OCI-LY7 (cell line): ENCODE data around the gene KLB.

GRCh38 chr4:39314176-39315096, 51.7 kb downstream of the RFC1 start:
- PRO-cap: no peak
- RAMPAGE, long total RNA: no peak

GRCh38 chr4:39367072-39367651, 1.0 kb upstream of the RFC1 start:
- PRO-cap: no peak
- RAMPAGE, long total RNA: no peak

- PRO-cap: no peak
- RAMPAGE, long total RNA: no peak
Measured at GRCh38 chr4:39406588-39407647, at the start of gene KLB. Gene KLB, plus strand, starts transcription at chr4:39406930.

- PRO-cap: no peak
- RAMPAGE, long total RNA: no peak
Measured at GRCh38 chr4:39452881-39453861, 5.6 kb downstream of the RPL9 start.

GRCh38 chr4:39614623-39615153, 24.0 kb downstream of the SMIM14 start:
- PRO-cap: no peak
- RAMPAGE, long total RNA: no peak

DNA sequence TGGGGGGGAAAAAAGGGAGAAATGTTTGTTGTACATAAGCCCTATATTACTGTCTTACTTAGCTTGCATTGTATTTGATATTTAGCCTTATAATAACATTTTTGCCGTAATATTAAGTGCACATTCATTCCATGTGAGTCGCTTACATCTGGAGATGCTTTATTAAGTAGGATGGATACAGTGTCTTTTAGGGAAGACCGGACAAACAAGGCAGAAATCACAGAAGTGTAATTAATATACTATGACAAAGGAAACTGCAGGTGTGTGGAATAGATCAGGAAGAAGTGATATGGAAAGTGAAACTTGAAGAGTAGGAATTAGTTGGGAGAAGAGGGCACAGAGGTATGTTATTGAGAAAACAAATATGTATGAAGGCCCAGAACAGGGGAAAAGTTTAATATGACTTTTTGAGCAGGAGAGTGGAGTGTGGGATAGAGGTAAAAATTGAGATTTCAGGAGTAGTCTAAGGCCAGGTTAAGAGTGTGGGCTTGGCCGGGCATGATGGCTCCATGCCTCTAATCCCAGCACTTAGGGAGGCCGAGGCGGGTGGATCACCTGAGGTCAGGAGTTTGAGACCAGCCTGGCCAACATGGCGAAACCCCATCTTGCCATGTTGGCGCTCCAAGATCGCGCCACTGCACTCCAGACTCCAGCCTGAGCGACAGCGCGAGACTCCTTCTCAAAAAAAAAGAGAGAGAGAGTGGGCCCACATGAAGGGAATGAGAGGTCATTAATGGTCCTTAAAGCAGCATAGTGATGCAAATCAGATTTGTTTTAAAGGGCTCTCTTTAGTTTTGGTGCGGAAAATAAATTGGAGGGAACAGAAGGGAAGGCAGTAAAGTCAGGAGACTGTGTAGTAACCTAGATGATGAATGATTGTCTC, 55.7 kb downstream of the UBE2K start:
- PRO-cap: no peak
- RAMPAGE, long total RNA: no peak

- PRO-cap: no peak
- RAMPAGE, long total RNA: no peak
Measured at GRCh38 chr4:39837661-39838321, 139.9 kb downstream of the UBE2K start.

GRCh38 chr4:39946176-39946713, 31.5 kb downstream of the PDS5A start:
- PRO-cap: no peak
- RAMPAGE, long total RNA: no peak

GRCh38 chr4:40185687-40186577, 10.9 kb upstream of the RHOH start:
- PRO-cap: unidirectional peak, minus-strand start at chr4:40185911
- RAMPAGE, long total RNA: no peak

DNA sequence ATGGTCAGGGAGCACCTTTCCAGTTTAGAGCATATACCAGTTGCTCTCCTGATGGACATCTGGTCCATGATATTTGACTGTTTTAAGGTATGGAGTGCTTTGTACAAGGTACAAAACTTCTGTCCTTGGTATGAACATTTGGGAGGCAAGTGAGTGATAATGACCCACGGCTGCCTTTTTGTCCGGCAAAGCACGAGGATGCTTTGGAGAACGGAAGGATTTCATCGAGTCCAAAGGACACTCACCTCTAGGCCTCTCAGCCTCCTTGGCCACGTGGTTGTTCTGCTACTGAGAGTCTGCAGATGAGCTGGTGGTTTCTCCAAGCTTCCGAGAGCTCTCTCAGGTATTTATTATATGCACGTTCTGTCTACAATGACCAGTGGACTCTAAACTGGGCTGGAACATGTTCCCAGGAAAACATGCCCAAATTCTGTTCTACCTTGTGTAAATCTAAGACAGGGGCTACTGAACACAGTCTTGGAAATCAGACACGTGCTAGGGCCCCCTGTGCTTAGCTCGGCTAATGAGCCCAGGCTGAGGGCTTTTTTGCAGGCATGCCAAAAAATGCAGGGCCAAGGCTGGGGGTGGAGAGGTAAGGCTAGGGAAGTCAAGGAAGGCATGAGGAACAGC, 21.2 kb downstream of the RHOH start:
- PRO-cap: no peak
- RAMPAGE, long total RNA: no peak

DNA sequence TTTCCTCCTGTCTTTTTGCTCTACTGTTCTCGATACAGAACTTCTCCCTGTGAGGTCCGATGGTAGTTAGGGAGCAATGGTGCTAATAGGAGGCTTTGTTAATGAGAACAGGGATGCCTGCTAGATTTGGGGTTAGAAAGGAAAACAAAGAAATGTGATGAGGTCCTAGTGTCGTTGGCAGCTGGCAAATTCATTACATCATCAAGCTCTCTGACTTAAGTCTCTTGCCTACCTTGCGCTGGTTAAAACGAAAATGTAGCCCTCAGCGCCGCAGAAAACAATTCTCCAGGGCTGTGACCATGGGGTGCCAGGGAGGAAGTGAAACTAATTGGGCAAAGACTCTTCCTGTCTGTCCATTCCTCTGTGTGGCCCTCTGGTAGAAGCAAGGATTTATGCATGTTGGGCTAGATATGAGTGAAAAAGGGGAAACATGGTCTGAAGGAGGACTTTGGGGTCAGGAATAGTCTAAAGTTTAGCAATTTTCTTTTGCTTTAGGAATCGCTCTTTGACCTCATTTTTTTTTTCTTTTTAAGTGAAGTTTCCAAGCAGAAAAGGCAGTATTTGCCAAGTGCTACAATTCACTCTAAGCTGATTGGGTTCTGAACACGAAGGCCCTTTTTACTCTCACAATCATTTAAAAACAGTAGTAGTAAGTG, 27.5 kb upstream of the CHRNA9 start:
- PRO-cap: unidirectional peak, minus-strand start at position 249 of the sequence; bidirectional peak, plus-strand start at position 356 of the sequence, minus-strand start at position 249 of the sequence
- RAMPAGE, long total RNA: no peak

- PRO-cap: no peak
- RAMPAGE, long total RNA: no peak
Measured at GRCh38 chr4:40308196-40308576, 26.9 kb upstream of the CHRNA9 start.

GRCh38 chr4:40471718-40472220, 136.6 kb downstream of the CHRNA9 start:
- PRO-cap: no peak
- RAMPAGE, long total RNA: no peak

- PRO-cap: no peak
- RAMPAGE, long total RNA: no peak
Measured at GRCh38 chr4:40473865-40474592, 138.9 kb downstream of the CHRNA9 start.

- PRO-cap: bidirectional peak, plus-strand start at chr4:40515428, minus-strand start at chr4:40515469
- RAMPAGE, long total RNA: no peak
Measured at GRCh38 chr4:40515228-40515751, 114.4 kb downstream of the RBM47 start.

GRCh38 chr4:40515752-40516195, 113.9 kb downstream of the RBM47 start:
- PRO-cap: bidirectional peak, plus-strand start at chr4:40516091, minus-strand start at chr4:40515985
- RAMPAGE, long total RNA: no peak

DNA sequence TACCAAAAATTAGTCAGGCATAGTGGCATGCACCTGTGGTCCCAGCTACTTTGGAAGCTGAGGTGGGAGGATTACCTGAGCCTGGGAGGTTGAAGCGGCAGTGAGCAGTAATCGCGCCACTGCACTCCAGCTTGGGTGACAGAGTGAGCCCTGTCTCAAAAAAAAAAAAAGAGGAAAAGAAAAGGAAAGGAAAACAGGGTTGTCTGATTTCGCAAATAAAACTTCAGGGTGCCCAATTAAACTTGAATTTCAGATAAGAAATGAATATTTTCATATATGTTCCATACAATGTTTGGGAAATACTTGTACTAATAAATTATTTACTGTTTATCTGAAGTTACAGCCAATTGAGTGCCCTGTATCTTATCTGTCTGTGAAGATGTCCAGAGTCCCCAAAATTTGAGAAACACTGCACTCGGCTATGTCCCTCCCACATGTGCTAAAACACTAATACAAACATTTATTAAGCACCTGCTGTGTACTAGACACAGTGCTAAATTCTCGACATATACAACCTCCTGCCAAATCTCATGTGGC, 105.9 kb downstream of the RBM47 start:
- PRO-cap: no peak
- RAMPAGE, long total RNA: no peak

DNA sequence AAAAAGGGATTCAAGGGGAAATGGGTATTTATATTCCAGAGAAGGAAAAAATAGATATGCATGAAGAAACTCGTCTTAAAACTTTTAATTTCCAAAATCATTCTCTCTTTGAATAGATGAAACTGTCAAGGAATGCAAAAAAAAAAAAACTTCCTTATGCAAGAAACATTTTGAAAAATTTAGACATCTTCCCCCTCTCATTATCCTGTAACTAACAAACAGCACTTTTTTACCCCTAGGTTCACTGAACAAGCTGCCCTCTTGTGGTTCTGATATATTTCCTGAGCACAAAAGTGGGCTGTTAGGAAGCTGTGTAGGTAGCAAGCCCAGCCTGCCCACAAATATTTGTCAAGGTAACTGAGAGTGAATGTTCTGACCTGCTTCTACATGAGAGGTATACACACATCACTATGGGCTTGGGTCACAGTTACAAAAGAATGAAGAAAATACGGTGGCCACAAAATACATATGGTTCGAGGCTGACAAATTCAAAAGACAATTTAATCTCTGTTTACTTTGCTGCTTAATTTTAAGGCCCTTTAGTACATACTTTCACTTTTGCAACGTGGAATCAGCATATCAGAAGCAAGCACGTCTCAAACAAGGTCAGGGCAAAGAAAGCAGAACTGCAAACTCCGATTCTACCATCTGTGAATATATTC, 78.8 kb downstream of the RBM47 start:
- PRO-cap: bidirectional peak, plus-strand start at position 599 of the sequence, minus-strand start at position 494 of the sequence
- RAMPAGE, long total RNA: no peak

GRCh38 chr4:40744144-40744838, 5.5 kb upstream of the NSUN7 start:
- PRO-cap: no peak
- RAMPAGE, long total RNA: no peak

GRCh38 chr4:41049783-41050091, 164.6 kb downstream of the APBB2 start:
- PRO-cap: no peak
- RAMPAGE, long total RNA: no peak